Esophagus squamous epithelium (tissue), 4 donors: ENCODE data around the genes CDC42BPA and ZNF678.

- PRO-cap: no peak
- RAMPAGE, long total RNA, 4 experiments: no peak in any of the 4 experiments
These were observed 20.5 kb upstream of the COQ8A start for GRCh38 chr1:226919363-226920296.

DNA sequence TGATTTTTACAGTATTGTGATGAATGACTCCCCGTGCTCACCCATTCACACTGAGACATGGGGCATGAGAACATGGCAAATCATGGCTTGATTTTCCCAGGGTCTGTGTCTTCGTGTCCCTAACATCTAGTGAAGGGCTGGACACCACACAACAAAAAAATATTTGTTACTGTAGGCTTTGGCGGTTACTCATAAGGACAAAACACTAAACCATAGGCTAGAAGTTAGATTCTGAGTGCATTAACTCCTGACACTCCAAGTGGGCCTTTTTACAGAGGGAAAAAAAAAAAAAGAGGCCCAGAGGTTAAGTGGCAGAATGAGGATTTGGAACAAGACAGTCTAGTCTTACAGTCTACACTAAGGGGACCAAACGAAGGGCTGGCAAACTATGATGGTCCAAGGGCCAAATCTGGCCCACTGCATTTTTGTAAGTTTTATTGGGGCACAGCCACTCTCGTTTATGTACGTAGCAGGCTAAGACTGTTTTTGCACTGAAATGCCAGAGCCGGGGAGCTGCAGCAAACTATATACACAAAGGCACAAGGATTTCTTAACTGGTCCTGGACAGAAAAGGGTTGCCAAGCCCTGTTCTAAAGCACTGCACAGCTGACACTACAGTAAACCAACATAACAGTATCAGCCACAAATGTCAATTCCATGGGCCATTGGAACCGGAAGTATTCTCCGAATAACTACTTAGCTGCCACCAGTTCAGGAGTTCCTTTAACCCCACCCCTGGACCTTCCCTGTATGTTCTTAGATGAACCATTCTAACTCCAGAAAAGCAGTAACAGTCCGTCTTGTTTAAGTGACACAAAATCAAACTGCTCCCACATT is 48.8 kb downstream of the COQ8A start:
- PRO-cap: no peak
- RAMPAGE, long total RNA, 4 experiments: no peak in any of the 4 experiments

DNA sequence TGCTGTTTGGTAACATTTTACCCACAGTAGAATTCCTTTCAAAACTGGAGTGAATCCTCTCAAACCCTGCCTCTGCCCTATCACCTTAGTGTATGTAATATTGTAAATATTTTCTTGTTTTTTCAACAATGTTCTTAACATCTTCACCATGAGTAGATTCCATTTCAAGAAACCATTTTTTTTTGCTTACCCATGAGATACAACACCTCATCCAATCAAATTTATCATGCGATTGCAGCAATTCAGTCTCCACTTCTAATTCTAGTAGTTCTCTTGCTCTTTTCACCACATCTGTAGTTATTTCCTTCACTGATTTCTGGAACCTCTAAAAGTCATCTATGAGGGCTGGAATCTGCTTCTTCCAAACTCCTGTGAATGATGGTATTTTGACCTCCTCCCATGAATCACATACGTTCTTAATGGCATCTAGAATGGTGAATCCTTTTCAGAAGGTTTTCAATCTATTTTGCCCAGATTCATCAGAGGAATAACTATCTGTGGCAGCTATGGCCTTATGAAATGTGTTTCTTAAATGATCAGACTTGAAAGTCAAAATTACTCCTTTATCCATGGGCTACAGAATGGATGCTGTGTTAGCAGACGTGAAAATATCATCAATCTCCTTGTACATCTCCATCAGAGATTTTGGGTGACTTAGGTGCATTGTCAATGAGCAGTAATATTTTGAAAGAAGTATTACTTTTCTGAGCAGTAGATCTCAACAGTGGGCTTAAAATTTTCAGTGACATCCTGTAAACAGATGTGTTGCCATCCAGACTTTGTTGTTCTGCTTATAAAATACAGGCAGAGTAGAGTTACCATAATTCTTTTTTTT is 79.2 kb downstream of the COQ8A start:
- PRO-cap: no peak
- RAMPAGE, long total RNA, 4 experiments: no peak in any of the 4 experiments

- PRO-cap: no peak
- RAMPAGE, long total RNA, 4 experiments: no peak in any of the 4 experiments
These were observed 172.6 kb downstream of the COQ8A start for GRCh38 chr1:227112658-227113136.

DNA sequence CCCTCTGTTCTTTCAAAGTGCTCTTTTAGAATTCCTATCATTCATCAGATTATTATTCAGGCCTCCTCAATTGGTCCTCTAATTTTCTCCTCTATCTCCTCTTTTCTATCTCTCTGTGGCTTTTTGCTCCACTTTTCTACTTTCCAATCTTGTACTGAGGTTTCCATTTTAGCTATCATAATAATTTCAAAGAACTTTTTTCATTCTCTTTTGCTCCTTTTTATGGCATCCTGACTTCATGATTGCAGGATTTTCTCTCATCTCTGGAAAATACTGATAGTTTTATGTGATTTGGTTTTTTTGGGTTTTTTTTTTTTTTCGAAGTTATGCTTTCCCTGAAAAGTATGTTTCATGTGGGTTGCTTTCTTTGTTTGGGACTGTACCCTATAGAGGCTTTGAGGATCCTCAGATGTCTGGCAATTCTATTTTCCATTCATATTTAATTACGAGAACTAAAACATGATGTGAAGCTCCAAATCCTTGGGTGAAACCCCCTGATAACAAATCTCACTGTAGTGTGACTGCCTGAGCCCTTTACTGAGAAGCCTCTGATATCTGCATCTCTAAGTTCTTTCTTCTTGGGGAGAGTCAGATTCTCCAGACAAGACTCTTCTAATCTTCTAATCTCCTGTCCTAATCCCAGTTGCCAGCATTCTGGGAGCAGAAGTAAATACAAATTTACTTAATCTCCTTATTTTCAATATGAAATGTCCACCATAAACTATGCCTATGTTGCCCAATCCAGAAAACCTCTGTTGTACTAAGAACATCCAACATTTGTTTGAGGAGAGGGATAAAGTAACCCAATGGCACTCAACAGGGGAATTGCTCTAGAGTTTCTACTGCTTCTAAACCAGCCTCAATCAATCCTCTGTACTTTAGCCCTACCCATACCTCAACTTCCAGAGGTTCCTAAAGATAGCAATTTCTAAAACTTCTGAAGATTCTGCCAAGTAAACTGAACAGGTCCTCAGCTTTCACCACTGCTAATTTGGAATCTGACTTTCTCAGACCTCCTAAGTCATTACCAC is 15.3 kb downstream of the CDC42BPA start:
- PRO-cap: no peak
- RAMPAGE, long total RNA, 4 experiments: no peak in any of the 4 experiments

DNA sequence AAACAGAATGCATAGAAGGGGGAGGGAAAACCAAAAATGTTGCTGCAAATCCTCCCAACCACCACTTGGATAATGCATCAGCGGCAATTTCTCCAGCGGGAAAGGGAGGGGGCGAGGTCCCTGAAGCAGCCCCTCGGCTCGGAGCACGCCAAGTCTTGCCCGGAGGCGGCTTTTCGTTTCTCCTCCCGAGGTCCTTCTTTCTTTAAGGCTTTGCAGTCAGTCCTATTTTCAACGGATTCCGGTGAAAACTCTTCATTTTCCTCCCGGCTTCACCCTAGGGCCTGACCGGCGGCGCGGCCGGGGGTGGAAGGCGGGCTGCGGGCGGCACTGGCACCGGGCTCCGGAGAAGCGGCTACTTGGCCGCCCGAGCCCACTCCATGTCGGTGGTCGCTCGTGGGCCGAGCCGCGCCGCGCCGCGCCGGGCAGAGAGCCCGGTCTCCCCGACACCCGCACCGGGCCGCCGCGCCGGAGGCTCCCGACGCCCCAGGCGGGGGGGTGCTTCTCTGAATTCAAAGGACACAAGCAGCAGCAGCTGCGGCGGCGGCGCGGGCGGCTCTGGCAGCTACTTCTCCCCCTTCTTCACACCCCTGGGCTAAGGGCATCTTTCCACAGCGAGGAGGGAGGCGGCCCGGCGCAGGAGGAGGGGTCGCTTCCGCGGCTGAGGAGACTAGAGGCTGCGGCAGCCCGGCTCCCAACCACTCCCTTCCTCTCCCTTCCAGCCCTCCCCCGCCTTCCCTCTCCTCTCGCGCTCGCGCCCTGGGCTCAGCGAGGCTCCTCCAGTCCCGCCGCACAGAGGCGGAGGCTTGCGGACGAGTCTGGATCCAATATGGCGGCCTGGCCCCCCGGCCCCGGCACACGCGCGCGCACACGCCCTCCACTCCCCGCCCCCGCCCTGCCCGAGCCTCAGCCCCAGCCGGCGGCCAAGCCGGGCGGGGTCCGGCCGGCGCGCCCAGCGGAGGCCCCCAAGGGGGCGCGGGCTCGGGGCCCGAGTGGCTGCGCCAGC is at the start of gene CDC42BPA:
Gene CDC42BPA (minus strand): TSS at position 828 of the 1,003 bp plus-strand sequence.
- PRO-cap: unidirectional peak, plus-strand start at position 98 of the sequence; bidirectional peak, plus-strand start at position 506 of the sequence, minus-strand start at position 485 of the sequence; bidirectional peak, plus-strand start at position 601 of the sequence, minus-strand start at position 580 of the sequence; bidirectional peak, plus-strand start at position 790 of the sequence, minus-strand start at position 669 of the sequence
- RAMPAGE, long total RNA, 4 experiments: no peak in any of the 4 experiments

- PRO-cap: unidirectional peak, plus-strand start at chr1:227563565; bidirectional peak, plus-strand start at chr1:227563728, minus-strand start at chr1:227563640; bidirectional peak, plus-strand start at chr1:227563890, minus-strand start at chr1:227563782
- RAMPAGE, long total RNA, 4 experiments: start-site peak on the plus strand in 4 of 4 experiments, at chr1:227563514-227563567 at its widest, 30 to 79 reads per replicate
These were observed at the start of gene ZNF678 for GRCh38 chr1:227563281-227564544. Gene ZNF678 (plus strand): TSS chr1:227563556.

DNA sequence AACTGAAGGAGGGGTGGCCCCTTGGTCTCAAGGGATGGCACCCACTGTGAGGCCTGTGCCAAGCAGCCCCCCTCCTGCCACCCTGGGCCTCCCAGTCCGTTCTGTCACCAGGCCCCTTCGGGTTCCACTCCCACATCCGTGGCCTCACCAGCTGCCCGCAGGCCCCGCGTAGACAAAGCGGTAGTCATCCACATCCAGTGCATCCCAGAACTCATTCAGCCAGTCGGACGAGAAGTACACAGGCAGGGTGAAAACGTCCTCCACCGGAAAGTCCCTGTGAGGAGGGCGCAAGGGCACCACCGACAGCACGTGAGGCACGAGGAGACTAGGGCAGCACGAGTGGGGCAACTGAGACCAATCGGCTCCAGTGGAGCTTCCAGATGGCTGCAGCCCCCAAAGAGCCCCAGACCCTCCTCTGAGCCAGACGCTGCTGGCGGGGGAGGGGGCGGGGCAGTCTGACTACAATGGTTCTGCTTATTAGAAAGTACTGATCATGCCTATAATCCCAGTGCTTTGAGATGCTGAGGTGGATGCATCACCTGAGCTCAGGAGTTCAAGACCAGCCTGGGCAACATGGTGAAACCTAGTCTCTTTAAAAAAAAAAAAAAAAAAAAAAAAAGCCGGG is 1.2 kb downstream of the JMJD4 start:
- PRO-cap: bidirectional peak, plus-strand start at position 214 of the sequence, minus-strand start at position 213 of the sequence
- RAMPAGE, long total RNA, 4 experiments: no peak in any of the 4 experiments

GRCh38 chr1:227857426-227857677 is 41.9 kb downstream of the PRSS38 start:
- PRO-cap: no peak
- RAMPAGE, long total RNA, 4 experiments: no peak in any of the 4 experiments

GRCh38 chr1:227892494-227893095 is 55.1 kb downstream of the WNT9A start:
- PRO-cap: no peak
- RAMPAGE, long total RNA, 4 experiments: no peak in any of the 4 experiments

GRCh38 chr1:228058960-228059551 is 23.5 kb upstream of the ARF1 start:
- PRO-cap: no peak
- RAMPAGE, long total RNA, 4 experiments: no peak in any of the 4 experiments

DNA sequence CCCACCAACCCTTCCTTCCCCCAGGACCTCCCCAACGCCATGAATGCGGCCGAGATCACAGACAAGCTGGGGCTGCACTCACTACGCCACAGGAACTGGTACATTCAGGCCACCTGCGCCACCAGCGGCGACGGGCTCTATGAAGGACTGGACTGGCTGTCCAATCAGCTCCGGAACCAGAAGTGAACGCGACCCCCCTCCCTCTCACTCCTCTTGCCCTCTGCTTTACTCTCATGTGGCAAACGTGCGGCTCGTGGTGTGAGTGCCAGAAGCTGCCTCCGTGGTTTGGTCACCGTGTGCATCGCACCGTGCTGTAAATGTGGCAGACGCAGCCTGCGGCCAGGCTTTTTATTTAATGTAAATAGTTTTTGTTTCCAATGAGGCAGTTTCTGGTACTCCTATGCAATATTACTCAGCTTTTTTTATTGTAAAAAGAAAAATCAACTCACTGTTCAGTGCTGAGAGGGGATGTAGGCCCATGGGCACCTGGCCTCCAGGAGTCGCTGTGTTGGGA is 5.2 kb downstream of the C1orf35 start:
- PRO-cap: no peak
- RAMPAGE, long total RNA, 4 experiments: start-site peak on the minus strand in 1 of 4 experiments, centred at position 198 of the sequence, 9 reads per replicate

GRCh38 chr1:228101961-228102612 is 1.0 kb downstream of the C1orf35 start:
- PRO-cap: no peak
- RAMPAGE, long total RNA, 4 experiments: no peak in any of the 4 experiments

DNA sequence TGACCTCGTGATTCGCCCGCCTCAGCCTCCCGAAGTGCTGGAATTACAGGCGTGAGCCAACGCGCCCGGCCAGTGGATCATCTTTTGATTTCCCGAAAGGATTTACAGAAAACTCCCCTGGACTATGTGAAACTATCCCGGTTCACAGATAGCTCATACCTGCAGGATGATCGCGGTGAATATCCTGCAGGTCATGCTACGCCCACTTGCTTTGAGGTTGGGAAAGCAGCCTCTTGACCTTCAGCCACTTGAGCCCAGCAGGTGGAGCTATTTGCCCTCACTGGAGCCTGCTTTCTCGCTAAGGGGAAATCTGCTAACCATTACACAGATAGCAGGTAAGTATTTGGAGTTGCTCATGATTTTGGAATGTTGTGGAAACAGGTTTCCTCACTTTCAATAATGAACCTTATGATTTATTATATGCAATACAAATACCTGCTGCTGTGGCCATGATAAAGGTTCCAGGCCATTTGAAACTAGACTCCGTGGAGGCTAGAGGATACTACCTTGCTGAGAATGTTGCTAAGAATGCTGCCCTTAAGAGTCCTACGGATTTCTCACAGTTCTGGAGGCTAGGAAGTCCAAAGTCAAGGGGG is 9.1 kb upstream of the GUK1 start:
- PRO-cap: bidirectional peak, plus-strand start at position 479 of the sequence, minus-strand start at position 186 of the sequence
- RAMPAGE, long total RNA, 4 experiments: no peak in any of the 4 experiments

GRCh38 chr1:228162213-228163533 is 2.9 kb upstream of the IBA57 start:
- PRO-cap: bidirectional peak, plus-strand start at chr1:228162446, minus-strand start at chr1:228162355; bidirectional peak, plus-strand start at chr1:228162832, minus-strand start at chr1:228162586; bidirectional peak, plus-strand start at chr1:228163241, minus-strand start at chr1:228163095
- RAMPAGE, long total RNA, 4 experiments: no peak in any of the 4 experiments

- PRO-cap: no peak
- RAMPAGE, long total RNA, 4 experiments: no peak in any of the 4 experiments
These were observed 8.5 kb downstream of the OBSCN start for GRCh38 chr1:228216200-228216814.

DNA sequence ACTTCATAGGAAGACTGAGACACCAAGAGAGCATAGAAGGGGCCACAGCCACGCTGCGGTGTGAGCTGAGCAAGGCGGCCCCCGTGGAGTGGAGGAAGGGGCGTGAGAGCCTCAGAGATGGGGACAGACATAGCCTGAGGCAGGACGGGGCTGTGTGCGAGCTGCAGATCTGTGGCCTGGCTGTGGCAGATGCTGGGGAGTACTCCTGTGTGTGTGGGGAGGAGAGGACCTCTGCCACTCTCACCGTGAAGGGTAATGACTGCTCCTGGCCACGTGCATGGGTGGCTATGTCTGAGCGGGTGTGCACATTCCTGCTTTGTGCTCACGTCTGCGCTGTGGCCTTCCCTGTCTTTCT is 80.8 kb downstream of the OBSCN start:
- PRO-cap: no peak
- RAMPAGE, long total RNA, 4 experiments: no peak in any of the 4 experiments

- PRO-cap: no peak
- RAMPAGE, long total RNA, 4 experiments: no peak in any of the 4 experiments
These were observed 4.6 kb downstream of the TRIM11 start for GRCh38 chr1:228401975-228402465.

DNA sequence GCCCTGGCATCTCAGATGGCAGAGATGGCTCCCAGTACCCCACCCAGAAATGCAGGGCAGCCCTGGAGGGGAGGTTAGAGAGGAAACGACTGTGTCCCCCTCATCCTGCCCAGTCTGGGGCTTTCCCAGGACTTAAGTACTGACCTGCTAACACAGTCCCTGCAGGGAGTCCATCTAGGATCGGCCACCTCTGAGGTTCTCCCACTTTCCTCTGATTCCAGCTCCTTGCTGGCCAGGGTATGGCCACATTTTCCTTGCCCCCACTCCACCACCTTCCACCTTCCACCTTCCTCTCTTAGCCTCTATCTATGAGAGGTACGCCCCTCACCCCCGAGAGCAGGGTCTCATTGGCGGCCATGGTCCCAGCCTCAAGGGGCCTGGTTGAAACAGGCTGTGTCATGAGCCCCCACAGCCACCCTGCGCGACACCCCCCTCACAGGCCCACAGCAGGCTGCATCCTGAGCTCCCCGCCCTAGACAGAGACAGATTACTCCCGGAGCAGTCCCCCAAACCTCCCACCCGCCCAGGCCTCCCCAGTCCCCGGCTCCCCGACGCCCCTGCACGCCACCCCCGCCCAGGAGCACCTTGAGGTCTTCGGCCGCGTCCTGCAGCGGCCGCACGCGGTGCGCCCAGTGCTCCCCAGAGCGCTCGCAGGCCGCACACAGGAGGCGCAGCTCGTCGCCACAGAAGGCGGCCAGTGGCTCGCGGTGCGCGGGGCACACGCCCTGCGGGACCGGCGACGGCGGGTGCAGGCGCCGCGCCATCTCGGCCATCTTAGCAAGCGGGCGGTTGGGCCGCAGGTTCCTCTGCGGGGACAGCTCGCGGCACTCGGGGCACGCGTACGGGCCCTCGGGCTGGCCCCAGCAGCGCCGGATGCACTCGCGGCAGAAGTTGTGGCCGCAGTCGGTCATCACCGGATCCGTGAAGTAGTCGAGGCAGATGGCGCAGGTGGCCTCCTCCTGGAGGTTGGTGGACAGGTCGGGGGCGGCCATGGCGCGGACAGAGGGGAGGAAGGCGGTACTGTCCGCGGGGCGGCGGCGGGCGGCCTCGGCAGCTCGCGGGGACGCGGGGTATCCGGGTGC is 724 bp downstream of the TRIM11 start:
- PRO-cap: bidirectional peak, plus-strand start at position 714 of the sequence, minus-strand start at position 654 of the sequence
- RAMPAGE, long total RNA, 4 experiments: no peak in any of the 4 experiments

DNA sequence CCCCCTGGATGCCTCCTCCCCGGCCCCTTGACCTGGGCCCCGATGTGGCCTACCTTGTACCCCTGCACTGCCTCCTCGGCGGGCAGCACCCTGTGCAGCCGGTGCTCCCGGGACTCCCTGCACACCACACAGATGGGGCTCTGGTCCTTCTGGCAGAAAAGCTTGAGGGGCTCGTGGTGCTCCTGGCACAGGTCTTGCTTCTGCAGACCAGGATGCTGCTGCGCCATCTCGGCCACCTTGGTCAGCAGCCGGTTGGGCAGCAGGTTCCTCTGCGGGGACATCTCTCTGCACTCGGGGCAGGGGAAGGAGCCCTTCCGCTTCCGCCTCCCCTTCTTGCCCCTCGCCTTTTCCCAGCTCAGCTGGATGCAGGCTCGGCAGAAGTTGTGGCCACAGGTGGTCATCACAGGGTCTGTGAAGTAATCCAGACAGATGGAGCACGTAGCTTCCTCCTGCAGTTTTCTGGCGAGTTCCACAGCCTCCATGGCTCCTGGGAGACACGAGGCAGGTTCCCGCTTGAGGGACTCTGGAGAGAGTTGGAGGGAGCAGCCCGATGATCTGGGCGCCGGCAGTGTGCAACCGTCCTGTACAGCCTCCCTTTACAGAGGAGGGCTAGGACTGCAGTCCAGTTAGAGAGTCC is 2.0 kb downstream of the TRIM17 start:
- PRO-cap: no peak
- RAMPAGE, long total RNA, 4 experiments: no peak in any of the 4 experiments